ENCODE measurements around a stretch of chr16.

DNA sequence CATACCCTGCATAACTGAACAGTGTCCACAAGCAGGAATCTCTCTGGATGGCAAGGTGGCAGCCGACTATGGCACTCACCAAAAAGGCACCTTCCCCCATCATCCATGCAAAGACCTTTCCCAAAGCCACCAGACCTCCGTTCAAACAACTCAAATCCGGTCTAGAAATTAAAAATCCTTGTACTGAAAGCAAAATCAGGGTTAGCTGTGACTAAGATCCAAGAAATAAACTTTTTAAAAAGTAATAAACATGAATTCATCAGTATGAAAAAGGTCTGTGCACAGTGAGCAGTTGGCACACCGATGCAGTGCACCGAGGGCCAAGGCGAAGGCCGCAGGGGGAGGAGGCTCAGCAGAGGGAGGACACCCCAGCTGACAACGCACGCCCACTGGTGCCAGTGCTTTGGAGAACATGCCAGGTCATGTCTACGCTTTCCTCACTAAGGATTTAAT, 48.5 kb downstream of the ANKRD11 start:
- PRO-cap, result no peak

DNA sequence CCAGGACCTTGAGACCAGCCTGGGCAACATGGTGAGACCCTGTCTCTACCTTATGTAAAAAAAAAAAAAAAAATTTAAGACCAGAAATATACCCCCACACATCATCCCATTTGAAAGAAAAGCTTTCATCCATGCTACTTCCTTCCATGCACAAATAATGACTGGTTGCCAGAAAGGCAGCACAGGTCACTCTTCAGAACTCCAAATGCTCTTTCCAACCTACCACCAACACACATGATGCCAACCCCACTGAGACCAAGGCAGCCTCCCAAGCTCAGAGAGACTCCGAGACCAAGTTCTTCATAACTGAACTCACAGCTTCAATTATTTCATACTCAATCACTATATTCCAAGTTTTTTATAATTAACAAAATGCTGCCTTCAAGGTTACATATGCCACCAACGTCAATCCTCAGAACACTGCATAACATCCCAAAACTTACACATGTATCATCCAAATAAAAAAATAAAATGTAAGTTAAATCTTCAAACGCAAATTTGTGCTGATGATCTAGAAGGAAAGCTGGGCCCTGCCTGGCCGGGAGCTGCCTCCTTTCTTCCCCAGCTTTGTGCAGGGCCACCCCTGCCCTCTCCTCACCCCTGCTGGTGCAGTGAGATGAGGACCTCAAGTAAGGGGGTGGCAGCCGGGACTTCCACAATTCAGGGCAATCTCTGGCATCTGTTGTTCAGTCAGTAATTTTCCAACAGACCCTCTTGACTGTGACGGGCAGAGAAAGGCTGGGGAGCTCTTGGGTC, 15.8 kb downstream of the ANKRD11 start:
- PRO-cap, result no peak

- PRO-cap, result no peak
Observed at GRCh38 chr16:89562686-89563605, 2.5 kb downstream of the RPL13 start.

- PRO-cap, result no peak
Observed at GRCh38 chr16:89563893-89564288, 3.4 kb downstream of the RPL13 start.

DNA sequence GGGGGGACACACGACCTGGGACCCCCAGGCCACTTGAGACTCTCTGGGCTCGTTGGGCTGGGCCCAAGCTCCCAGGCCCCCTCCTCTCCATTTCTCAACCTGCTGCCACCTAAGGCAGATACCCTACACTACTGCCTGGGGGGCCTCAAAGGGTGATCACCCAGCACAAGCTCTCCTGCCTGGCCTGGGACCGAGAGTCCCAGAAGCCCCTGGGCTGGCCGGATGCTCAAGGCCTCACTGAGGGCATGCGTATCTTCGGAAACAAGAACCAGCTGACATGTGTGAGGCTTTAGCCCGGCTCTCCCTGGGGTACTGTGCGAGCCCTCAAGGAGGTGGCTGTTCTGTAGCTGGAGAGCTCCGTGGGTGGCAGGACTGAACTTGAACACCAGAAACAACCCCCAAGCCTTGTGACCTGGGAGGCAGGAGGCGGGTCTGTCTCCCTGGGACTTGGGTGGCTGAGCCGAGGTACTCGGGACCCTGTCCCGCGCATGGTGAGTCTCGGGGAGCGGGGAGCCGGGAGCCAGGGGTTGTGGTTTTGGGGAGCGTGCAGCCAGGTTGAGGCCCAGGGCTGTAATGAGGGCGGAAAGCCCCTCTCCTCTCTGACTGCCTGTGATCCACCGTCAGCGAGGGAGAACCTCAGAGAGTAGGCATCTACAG, 7.0 kb downstream of the DPEP1 start:
- PRO-cap, result no peak

DNA sequence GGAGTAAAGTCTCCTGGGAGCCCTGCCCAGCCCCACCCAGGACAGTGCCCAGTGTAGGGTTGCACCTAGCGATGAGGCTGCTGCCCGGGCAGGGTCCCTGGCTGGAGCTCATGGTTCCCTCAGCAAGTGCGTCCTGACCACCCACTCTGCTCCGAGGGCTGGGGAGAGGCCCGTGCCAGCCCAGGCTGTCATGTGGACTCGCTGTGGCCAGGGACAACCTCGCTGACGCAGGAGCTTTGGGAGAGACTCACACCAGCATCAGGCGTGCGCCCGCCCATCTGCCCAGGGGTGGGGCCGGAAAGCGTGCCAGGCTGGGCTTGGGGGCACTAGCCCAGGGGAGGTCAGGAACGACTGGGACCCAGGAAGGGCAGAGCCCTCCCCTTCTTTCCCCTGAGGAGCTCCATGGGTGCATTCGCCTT, 19.7 kb downstream of the DPEP1 start:
- PRO-cap, result no peak

- PRO-cap, result bidirectional peak, plus-strand start at chr16:89700449, minus-strand start at chr16:89700141; unidirectional peak, plus-strand start at chr16:89700676
Observed at GRCh38 chr16:89699835-89700805, 1.4 kb downstream of the SPATA2L start.

GRCh38 chr16:89721771-89722625, 661 bp downstream of the ZNF276 start:
- PRO-cap, result no peak

DNA sequence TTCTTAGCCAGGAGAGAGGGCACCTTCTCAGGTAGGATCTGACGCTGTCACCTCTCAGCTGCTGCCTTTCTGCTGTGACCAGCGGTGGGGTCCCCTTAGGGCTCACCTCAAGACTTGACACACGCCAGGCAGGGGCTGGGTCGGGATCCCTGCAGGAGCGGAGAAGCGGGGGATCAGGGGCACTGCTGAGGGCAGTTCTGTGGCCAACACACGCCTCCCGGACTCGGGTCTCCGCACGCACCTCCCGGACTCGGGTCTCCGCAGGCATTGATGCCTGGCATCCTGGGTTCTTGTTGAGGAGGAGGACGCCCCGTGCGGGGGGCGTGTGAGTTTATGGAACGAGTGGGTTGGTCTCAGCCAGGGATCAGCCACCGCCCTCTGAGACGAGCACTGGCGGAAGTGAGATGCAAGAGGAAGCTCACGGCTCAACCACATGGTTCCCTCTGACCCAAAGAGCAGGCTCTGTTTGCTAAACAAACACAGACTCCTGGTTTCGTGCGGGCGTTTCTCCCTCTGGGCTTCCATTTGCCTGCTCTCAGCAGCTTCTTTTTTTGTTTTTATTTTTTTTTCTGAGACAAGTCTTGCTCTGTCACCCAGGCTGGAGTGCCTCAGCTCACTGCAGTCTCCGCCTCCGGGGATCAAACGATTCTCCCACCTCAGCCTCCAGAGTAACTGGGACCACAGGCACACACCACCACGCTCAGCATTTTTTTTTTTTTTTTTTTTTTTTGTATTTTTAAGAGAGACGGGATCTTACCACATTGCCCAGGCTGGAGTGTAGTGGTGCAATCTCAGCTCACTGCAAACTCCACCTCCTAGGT, 9.4 kb downstream of the SPIRE2 start:
- PRO-cap, result no peak

GRCh38 chr16:89853242-89853752, 20.1 kb upstream of the TCF25 start:
- PRO-cap, result no peak

GRCh38 chr16:89854239-89854661, 19.1 kb upstream of the TCF25 start:
- PRO-cap, result no peak

DNA sequence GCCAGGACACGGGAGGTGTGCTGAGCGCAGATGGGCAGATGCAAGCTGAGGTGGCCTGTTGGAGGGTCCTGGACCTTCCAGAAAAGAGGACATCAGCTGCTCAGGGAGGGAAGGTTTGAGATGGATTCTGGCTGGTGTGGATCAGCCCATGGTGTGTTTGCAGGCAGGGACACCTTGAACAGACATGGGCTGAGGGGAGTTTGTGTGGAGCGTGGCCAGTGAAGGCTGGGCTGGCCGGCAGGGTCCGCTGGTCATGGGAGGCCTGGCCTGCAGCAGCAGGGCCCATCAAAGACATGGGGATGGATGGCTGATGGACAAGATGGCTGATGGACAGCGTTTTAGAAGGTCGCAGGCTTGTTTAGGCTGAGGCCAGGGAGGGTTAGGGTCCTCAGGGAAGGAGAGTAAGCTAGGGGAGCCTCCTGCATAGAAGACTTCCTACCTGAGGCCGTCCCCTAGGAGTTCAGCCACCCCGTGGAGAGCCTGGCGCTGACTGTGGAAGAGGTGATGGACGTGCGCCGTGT, 10.3 kb upstream of the TCF25 start:
- PRO-cap, result no peak

GRCh38 chr16:89883186-89883722, 9.9 kb downstream of the TCF25 start:
- PRO-cap, result no peak

DNA sequence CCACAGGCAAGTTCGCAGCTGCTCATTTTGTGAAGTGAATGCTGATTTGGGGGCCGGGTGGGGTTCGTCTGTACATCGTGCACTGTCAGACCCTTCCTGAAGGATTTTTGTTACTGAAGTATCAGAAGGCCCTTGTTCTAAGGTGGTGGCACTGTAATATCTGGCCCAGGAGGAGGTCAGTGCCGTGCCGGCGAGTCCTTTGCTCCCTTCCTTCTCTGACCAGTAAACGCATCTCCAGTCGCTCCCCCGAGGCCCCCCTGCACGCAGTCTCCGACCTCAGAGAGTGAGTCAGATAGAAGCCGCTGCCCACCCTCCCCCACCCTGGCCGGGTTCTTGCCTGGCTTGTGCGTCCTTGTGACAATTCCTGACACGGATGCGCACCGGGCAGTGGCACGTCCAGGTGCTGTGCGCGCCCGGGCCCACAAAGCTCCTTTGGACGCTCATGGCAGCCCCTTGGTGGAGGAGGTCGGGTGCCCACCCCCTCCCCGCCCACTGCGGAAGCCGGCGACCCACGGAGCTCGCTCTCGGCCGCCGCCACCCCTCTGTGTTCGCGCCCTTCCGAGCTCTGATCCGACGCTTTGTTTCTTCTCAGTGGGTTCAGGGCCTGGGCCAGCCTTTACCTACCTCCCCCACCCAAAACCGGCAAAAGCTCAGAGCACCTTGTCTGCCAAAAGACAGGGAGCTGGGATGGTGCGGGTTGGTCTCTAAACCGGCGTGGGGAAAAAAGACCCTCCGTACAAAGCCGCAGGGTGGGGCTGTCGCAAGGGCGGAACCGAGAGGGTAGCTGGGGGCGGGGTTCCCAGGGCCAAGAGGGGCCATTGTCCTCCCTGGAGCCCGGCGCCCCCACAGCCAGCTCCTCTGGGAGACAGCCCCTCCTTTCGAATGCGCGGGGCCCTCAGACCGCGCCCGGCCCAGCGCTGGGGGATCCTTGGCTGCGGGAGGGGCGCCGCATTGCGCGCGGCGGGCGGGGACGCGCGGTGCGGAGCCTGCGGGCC, 605 bp upstream of the TUBB3 start:
- PRO-cap, result bidirectional peak, plus-strand start at position 360 of the sequence, minus-strand start at position 217 of the sequence; bidirectional peak, plus-strand start at position 653 of the sequence, minus-strand start at position 726 of the sequence; bidirectional peak, plus-strand start outside the sequence, minus-strand start at position 953 of the sequence

Measured in endodermal cell (in vitro differentiated cells).